HT1080 (cell line): Measurements from ENCODE around the gene MAB21L3.

DNA sequence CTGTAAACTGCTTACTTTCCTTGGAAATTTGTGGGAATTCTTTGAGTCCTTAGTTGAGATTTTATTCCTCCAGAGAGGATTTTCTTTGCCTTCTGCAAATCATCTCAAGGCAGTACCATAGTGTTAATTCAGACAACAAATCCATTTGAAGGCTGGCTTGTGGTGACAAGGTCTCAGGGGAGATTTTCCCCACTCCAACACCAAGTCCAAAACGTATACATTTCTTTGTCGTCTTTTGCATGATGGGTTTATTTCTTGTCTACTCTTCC, 9.4 kb upstream of the TSPAN2 start:
RAMPAGE:
- cytosol, long total RNA, result no peak
- long total RNA, result no peak
- nucleus, long total RNA, result no peak

DNA sequence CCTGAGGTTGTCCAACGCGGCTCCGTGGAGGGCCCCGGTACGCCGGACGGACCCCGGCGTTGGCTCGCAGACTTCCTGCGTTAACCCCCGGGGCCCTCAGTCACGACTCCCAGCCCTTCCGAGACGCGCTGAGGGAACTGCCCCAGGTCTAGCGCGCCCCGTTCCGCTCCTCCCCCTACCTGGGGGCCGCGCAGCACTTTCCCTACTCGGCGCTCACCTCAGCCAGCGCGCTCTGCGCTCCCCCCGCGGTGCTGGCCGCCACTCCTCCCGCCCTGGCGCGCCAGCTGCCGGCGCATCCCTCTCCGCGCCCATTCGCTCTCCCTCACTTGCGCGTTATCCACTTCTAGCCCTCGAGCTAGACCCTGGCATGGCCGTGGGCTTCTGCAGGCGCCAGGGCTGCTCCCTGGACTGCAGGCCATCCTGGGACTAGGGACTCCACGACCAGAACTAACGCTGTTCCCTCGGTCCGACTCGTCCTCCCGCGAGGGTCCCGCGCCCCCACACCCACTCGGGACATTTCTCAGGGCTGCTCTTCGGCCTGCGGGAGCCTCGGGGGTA, 438 bp downstream of the NGF start:
RAMPAGE:
- cytosol, long total RNA, result no peak
- long total RNA, result no peak
- nucleus, long total RNA, result no peak

GRCh38 chr1:115650862-115651373, 9.1 kb downstream of the VANGL1 start:
RAMPAGE:
- cytosol, long total RNA, result no peak
- long total RNA, result no peak
- nucleus, long total RNA, result no peak

RAMPAGE:
- cytosol, long total RNA, result no peak
- long total RNA, result no peak
- nucleus, long total RNA, result no peak
Measured at GRCh38 chr1:115666741-115667298, 25.1 kb downstream of the VANGL1 start.

GRCh38 chr1:115714342-115715255, 53.9 kb downstream of the CASQ2 start:
RAMPAGE:
- cytosol, long total RNA, result no peak
- long total RNA, result no peak
- nucleus, long total RNA, result no peak

RAMPAGE:
- cytosol, long total RNA, result no peak
- long total RNA, result no peak
- nucleus, long total RNA, result no peak
Measured at GRCh38 chr1:116053023-116053819, 58.0 kb upstream of the MAB21L3 start.

RAMPAGE:
- cytosol, long total RNA, result no peak
- long total RNA, result no peak
- nucleus, long total RNA, result no peak
Measured at GRCh38 chr1:116111216-116112092, at the start of gene MAB21L3. Gene MAB21L3 (plus strand): TSS chr1:116111399.

DNA sequence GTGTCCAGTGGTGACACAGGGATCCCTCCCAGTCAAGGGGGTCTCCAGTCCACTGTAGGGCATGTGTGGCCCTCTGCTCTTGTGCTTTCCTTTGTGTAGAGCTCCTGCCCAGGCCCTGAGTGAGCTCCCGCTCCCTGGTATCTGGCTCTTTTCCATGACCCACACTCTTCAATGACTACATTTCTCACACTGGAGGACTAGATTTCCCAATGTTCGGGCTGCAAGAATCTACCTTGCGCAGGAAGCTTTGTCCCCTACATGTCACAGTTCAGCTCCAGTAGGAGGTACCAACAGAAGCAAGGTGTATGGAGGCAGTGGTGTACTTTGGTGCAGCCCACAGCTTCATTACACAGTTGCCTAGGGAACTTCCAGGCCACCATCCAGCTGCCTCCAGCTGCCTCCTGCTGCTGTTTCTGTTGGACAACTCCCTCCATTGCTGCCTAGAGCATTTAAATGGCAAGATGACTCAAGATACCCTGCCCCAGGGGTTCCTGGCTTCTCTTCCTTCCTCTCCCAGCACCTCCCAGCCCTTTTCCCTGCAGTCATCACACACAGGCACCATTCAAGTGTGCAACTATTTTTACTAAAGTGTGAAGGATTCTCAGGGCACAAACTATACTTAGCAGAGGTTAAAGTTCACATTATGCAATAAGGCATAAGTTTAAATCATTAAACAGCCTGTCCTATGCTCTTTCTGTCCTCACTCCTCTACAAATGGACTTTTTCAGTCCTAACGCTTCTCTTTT, 39.0 kb upstream of the ATP1A1 start:
RAMPAGE:
- cytosol, long total RNA, result no peak
- long total RNA, result no peak
- nucleus, long total RNA, result no peak

DNA sequence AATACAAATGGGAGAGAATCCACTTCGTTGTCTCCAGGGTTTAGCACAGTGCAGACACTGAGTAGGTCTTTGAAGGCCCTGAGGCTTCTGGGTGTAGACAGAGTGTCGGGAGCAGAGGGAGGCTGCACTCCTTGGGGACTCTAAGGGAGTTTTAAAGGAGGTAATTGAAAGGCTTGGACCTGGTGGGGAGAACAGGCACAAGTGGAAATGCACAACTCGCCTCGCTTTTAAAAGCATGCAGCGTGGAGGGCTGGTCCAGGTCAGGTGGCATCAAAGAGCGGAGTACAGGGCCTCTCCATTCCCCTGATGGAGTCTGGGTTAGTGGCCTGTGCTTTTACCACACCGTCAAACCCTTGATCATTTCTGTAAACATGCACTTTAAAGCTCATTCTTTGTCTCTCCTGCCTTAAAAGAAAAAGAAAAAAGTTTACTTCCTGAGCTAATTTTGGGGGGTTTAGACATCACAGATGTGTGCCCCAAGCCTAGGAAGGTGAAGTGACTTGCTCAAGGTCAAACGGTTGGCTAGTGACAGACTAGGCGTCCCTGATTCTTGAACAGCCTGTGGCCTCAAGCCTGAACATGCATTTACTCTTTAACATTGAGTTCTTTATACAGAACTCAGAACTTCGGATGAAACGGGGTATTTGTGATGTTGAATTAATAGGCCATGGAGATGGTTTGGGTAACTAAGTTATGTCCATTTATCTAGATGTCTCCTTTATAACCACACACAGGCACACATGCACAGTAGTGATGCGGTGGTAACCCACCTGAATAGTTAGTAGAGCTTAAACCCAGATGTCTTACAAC, 1.9 kb downstream of the ATP1A1 start:
RAMPAGE:
- cytosol, long total RNA, result no peak
- long total RNA, result no peak
- nucleus, long total RNA, result no peak

DNA sequence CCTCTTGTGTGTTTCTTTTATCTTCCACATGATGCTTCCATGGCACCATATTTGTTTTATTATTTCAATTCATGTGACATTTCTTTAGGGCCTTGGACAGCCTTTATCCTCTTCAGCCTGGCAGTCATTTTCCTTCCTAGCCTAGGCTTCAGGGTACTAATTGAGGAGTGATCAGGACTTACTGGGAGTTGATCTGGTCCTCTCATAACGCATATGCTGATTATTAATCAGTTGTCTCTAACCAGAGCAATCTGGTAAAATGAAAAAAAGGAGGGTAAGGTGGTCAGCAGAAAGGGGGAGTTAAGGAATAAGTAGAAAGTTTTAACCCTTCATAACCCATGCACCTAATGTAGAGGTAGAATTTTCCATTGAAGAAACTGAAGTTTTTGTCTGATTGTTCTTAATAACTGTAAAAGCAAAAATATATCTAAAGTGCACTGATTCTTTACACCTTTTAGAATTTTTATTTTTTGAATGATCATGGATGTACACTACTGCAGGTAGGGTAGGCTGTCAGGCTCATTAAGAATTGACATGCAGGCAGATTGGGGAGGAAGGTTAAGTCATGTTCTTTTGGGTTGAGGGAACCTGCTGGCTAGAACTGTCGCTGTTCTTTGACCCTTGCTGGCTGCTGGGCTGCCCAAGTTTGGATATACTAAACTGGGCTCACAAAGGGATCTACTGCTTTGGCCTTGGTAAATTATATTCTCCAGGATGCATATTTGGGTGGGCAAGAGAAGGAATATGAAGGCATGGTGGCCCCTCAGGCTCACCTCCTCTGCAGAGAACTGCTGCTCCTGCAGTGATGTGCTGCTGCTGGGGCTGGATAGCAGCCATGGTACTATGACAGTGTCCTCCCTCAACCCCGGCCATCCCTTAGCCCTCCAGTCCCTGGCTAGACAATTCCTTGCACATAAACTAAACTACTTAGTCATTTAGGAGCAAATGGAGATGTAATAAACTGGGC, 5.8 kb downstream of the ATP1A1 start:
RAMPAGE:
- cytosol, long total RNA, result no peak
- long total RNA, result no peak
- nucleus, long total RNA, result no peak

GRCh38 chr1:116387634-116388363, 14.8 kb downstream of the ATP1A1 start:
RAMPAGE:
- cytosol, long total RNA, result no peak
- long total RNA, result no peak
- nucleus, long total RNA, result no peak

DNA sequence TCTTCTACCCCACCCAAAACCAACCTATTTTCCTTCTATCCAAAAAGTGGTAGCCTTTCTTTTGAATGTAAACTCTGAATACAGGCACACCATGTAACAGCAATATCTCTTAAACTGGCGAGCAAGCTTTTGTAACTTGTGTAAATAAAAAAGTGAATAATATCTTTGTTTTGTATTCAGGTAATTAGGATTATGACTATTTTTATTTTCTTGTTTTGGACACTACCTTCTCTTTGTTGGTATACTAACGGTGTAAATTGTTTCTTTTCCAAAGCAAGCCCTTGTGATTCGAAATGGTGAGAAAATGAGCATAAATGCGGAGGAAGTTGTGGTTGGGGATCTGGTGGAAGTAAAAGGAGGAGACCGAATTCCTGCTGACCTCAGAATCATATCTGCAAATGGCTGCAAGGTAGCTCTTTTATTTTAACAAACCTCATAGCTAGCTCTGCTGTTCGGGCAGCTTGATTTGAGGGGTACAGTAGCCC, 15.4 kb downstream of the ATP1A1 start:
RAMPAGE:
- cytosol, long total RNA, result no peak
- long total RNA, result no peak
- nucleus, long total RNA, result no peak

DNA sequence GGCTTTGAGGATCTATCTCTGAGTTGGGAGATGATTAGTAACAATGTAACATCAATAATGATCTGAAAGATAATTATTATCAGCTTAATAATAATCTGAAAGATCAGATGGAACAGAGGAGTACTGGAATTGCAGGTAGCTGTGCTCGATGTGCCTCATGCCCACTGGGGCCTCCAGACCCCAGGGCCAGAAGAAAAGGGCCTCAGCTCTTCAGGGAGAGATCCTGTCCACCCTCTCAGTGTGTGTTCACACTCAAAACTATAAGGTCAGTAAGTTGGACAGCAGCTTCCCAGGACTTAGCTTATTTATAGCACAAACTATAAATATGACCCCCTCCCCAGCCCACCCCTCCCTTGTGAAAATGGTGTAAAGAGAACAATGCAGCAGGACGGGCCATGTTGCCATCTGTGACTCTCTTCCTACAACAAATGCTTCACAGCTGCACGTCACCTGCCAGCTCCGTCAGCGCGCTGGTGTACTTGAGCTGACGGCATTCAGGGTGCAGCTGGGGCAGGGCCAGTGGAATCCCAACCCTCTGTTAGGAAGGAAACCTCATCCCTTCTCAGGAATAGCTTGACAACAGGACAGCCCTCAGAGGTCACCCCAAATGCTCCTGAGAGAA, 84.7 kb downstream of the ATP1A1 start:
RAMPAGE:
- cytosol, long total RNA, result no peak
- long total RNA, result no peak
- nucleus, long total RNA, result no peak

DNA sequence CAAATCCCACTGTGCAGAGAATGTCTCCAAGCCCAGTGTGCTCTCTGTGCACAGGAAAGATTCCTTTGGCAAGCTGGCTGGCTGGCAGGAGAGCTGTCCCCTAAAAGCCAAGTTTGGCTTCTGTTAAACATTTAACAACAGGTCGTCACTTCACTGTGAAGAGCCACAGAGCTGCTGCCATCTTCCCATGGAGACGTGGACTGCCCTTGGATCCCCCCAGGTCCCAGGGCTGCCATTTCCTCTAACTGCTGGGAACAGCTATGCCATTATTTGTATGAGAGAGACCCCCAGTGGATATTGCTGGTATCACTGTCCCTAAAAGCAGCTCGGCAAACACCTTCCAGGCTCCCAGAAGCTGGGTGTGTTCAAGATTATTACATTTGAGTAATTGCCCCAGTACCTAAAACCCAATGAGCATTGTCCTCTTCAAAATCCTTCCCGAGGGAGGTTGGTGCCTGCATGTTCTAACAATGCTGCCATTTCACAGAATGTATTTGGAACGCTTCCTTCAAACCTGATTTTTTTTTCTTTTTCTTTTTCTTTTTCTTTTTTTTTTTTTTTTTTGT, 71.8 kb downstream of the CD58 start:
RAMPAGE:
- cytosol, long total RNA, result no peak
- long total RNA, result no peak
- nucleus, long total RNA, result no peak

RAMPAGE:
- cytosol, long total RNA, result no peak
- long total RNA, result no peak
- nucleus, long total RNA, result no peak
Measured at GRCh38 chr1:116505944-116506386, 64.9 kb downstream of the CD58 start.

RAMPAGE:
- cytosol, long total RNA, result no peak
- long total RNA, result no peak
- nucleus, long total RNA, result no peak
Measured at GRCh38 chr1:116569761-116570101, 1.1 kb downstream of the CD58 start.

RAMPAGE:
- cytosol, long total RNA, result no peak
- long total RNA, result no peak
- nucleus, long total RNA, result no peak
Measured at GRCh38 chr1:116696578-116696999, 29.1 kb upstream of the IGSF3 start.

RAMPAGE:
- cytosol, long total RNA, result no peak
- long total RNA, result no peak
- nucleus, long total RNA, result no peak
Measured at GRCh38 chr1:116710238-116710727, 42.8 kb upstream of the IGSF3 start.

DNA sequence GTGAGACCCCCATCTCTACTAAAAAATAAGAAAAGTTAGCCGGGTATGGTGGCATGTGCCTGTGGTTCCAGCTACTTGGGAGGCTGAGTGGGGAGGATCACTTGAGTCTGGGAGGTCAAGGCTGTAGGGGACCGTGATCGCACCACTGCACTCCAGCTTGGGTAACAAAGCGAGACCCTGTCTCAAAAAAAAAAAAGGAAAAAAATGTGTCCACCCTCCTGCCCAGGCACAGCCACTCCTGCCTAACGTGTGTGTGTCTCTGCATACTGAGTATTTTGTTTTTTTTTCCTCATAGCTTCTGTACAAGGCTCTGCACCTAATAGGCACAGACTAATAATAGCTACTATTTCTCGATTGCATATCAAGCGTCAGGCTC, 4.8 kb downstream of the PTGFRN start:
RAMPAGE:
- cytosol, long total RNA, result no peak
- long total RNA, result no peak
- nucleus, long total RNA, result no peak

DNA sequence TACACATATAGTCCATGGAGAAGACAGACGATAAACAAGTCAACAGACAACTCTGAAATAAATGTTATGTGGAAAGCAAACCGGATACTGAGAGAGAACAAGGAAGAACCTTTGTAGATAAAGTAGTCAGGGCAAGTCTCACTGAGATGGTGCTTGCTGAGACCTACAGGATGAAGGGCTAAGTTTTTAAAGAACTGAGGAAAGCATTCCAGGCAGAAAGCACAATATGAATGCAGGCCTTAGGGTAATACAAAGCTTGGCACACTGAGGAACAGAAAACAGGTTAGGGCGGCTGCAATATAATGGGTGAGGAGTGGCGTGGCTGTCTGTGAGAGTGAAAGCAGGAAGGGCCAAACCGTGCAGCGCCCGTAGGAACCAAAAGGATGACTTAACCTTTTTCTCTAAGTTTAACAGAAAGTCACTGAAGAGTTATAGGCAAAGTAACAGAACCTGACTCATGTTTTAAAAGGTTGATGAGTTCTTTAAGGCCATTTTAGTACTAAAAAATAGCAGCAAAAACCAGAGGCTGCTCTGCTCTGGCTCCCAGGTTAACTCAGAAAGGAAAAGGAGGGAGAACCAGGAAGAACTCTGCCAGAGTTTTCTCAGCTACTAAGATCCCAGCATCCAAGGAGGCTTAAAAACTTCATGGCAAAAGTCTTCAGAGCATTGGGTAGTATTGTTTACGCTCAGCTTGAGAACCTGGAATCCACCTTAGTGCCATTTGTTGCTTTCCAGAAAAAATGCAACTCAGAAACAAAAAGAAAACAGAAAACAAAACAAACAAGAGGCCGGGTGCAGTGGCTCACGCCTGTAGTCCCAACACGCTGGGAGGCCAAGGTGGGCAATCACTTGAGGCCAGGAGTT, 8.6 kb upstream of the TTF2 start:
RAMPAGE:
- cytosol, long total RNA, result no peak
- long total RNA, result no peak
- nucleus, long total RNA, result no peak